Jurkat, Clone E6-1 (cell line): ENCODE results near the gene COG1.

DNA sequence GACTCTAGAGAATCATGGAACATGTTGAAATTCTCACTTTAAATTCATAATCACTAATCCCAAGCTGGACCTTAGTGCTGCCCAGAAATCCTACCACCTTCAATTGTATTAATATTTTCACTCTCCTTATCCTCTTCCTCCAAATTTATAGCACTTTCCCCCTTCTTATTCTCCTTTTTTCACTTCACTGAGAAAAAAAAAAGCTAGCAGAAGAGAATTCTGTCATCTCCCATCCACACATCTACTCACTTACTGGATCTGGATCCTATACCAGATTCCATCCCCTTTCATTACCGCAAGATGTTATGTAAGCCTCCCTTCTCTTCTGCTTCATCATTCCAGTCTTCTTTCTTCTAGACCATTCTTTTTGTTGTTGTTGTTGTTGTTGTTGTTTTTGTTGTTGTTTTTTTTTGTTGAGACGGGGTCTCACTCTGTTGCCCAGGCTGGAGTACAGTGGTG lies 131.2 kb downstream of the ABCA8 start:
- RRBS = no CpG with 5 or more reads among the region's 2 CpGs

DNA sequence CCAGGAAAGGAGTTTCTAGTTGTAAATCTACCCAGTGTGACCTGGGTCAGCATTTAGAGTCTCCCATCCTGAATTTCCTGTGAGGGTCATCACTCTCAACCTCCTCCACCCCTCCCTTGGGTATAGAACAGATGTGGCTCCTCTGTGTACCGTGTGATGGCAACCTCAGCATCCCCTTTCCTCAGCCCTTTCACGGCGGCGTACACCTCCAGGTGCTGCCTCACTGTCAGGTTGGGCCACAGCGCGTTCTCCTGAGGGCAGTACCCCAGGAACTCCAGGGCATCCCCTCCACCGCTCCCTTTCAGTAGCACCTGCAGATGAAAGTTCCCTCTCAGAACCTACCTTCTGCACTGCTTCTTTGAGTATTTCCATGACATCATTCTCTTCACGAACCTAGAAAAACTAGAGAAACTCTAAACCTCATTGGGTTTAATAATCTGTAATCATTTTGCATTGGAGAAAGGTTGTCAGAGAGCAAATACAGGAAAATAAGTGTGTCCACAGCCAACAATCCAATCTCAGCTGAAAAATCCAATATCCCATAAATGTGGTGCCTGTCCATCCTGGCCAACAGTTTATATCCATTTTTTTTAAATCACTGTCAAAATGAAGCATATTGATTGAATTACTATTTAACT lies 77.7 kb downstream of the ABCA8 start:
- RRBS = no CpG with 5 or more reads among the region's 8 CpGs

- RRBS = no CpG with 5 or more reads among the region's 6 CpGs
Observed at GRCh38 chr17:68944468-68944943, 10.7 kb downstream of the ABCA8 start.

DNA sequence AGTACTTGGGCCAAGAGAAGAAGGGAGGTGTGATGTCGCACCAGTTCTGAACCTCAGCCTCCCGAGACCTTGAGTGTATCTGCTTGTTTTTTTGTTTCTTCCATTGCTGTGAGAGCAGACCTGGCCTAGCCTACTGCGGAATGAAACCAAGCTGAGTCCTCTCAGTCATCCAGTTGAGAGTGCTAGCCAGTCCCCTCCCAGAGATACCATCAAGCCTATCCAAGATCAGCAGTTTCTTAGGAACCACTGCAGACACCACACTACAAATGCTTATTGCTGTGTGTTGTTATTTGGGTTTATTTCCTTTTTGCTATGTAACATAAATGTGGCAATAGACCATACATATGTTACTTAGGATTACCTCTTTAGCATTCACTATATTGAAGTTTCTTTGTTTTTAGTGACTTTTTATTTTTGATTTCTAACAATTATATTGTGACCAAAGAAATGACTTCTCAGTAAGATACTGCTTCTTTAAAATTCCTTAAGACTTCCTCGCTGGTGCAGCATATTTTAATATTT lies 4.2 kb downstream of the ABCA8 start:
- RRBS = no CpG with 5 or more reads among the region's 4 CpGs

DNA sequence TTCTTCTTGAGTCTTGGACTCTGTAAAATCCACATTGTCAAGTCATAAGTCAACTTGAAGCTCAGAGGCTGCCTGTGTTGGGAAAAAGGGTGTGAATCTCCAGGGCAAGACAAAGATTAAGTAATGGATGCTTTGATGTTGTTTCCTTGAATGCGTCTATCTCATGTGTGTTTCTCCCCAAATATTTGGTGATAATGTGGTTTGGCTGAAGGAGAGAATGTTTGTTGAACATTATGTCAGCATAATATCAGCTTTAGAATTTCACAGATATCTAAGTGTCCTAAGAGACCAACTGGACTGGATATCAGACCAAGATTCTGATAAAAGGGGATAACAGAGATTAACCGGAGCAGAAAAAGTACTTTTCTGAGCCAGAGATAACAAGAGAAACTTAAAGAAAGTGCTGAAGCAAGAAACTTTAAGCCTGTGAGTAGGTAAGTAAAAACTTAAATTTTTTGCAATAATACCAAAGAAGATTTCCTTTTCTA lies 24.0 kb upstream of the KCNJ16 start:
- RRBS = no CpG with 5 or more reads among the region's 2 CpGs

- RRBS = no CpG with 5 or more reads among the region's 22 CpGs
Observed at GRCh38 chr17:72467867-72468803, 347.3 kb downstream of the SOX9 start.

DNA sequence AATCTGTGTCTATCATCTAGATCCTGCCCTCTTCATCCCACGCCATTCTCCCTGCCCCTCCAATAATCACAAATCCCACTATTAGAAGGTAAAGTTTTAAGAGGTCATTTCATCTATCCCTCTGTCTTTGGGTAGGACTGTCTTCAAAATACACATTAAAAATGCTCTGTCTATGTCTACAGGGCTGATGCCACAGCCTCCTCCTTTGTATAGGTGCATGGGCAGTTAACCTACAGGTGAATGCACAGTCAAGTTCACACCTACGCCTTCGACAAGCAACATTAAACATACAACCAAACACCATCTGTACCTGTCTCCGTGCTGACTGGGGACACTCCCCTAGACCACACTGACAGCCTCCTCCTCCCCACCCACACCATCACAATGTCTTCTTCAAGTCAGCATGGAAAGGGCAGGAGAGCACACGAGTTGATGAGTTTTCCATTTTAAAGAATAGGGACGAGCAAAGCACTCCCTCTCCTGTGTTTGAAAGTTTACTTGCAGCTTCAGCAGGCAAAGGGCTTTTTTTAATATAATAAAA lies 367.7 kb downstream of the SOX9 start:
- RRBS = no CpG with 5 or more reads among the region's 6 CpGs

DNA sequence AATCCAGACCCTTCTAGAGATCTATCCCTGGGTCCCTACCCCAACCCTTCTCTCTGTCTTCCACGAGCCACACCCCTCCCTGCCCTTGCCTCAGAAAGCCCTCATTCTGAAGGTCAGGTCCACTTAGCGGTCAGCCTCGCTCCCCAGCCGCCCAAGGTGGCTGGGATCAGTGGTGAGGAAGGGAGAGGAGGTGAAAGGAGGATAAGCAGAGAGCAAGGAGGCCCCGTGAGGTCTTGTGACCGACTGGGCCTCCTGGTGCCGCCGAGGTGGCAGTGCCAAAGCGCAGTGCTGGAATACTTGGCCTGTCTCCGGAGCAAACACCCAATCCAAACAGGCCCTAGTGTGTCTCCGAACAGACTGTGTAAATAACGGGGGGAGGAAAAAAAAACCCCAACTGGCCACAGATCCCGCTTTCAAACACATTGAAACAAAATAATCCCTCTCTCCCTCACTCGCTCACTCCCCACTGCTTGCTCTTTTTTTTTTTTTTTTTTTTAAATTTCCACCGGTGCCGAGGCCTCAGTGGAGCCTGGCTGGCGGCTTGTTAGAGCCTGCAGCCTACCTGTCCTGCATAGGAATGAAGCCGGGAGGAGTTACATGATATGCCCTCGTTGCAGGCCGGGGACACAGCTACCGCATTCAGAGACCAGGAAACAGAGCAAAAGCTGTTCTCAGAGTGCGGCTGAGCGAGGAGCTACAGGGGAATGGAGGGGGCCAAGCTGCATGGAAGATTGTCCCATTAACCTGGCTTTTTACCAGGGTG lies 381.0 kb downstream of the SOX9 start:
- RRBS = 46% methylated on average over 4 of the region's 23 CpGs

DNA sequence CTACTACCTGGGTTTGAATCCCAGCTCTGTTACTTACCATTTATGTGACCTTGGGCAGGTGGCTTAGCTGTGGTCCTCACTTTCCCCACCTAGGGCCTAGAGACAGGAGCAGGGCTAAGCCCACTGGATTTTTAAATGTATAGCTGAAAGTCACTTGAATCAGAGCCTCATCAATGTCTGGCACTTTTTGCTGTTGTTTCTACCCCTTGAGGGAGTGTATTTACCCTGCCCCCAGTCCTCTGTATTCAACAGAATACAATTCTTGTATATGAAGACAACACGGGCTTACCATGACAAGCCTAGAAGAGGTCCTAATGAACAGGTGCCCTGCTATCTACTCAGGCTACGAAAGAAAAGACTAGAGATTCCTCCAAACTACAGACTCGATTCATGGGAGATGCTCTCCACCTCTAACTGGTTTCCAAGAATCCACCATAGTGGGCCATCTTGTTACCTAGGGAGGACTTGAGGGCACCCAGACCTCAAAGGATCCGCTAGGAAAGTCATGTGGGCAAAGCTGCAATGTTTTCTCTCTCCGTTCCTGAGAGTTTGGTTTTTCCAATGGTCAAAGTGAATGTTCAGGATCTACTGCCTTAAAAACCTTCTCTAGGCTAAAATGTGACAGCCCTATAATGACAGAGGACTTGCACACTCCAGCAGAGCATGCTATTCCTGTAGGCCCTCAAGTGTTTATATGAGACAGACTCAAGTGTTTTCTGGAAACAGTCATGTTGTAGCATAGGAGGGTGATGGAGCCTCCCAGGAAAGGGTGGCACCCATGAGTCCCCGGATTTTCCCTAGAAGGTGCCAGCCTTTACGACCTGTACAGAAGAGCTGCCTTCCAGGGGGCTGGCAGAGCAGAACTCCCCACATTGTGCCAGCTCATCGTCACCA lies 437.4 kb downstream of the SOX9 start:
- RRBS = no CpG with 5 or more reads among the region's 8 CpGs

- RRBS = 7% methylated on average over 1 of the region's 8 CpGs
Observed at GRCh38 chr17:72567273-72568012, 446.6 kb downstream of the SOX9 start.

DNA sequence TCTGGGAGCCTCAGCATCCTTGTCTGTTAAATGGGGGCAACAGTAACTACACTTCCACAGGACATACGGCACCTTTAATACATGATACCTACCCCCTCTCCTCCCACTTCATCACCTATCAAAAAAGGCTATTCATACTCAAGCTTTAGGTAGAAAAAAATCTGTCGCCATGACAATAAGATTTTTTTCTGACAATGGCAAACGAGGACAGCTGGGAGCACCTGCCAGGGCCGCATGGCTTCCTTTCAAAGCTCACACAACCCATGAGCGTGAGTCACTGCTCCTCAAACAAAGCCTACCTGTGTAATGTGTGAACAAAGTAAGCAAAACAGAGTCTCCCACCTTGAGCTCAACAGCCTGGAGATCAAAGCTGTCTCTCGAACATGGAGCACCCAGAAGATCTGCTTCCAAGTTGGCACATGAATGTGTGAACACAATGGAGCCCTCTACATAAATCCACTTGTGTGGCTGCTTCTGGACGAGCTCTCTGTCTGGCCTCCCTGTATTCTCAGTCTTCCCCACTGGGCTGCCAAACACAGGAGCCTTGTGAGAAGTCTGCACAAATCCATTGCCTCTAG lies 459.7 kb downstream of the SOX9 start:
- RRBS = no CpG with 5 or more reads among the region's 7 CpGs

DNA sequence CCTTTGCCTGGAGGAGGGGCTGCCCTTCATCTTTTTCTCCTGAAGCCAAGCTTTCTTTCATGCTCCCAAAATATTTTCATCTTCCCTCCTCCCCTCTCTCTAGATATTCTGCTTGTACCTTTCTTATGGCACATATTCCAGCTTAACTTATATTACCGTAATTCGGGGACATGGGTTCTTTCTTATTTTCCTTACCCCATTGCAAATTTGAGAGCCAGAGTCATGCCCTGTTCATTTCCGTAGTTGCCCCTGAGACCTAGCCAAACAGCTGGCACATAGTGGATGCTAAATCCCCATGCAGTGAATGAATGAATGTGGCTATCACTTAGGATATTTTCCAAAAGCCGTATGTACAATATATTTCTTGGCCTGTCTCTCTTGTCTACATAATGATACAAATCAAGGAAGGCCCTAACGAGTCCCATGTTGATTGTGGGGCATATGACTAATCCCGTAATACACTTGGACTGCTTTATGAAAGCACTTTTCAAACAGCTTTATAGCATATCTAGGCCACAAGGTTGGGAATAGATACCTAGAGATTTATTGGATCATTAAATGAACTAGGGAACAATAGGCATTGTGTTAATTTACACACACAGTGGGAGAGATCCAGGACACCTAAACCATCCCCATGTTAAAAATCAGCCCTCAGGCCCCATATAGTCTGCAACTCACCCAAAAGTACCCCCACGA lies 478.1 kb downstream of the SLC39A11 start:
- RRBS = no CpG with 5 or more reads among the region's 7 CpGs

DNA sequence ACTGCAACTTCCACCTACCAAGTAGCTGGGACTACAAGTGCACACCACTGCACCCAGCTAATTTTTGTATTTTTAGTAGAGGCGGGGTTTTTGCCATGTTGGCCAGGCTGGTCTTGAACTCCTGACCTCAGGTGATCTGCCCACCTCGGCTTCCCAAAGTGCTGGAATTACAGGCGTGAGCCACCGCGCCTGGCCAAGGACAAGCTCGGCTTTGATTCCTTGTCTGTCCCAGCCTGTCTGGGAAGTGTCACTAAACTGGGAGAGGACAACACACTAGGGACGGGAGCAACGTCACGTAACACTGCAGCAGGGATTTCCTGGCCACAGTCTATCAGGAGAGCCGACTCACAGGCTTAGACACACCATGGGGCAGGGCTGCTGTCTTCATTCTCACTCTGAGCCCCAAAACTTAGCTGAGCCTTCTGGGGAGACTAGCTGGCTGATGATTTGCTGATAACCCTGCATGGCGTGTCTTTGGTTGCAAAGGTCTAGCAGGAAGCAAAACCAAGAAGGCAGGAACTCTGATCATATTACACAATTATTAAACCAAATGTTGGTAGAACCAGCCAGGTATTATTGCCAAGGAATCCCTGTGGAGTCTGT lies 345.1 kb downstream of the SLC39A11 start:
- RRBS = no CpG with 5 or more reads among the region's 11 CpGs

- RRBS = 2% methylated on average over 20 of the region's 97 CpGs
Observed at GRCh38 chr17:73192452-73193163, at the start of gene COG1. TSS of gene COG1 (plus strand) at chr17:73193055.

DNA sequence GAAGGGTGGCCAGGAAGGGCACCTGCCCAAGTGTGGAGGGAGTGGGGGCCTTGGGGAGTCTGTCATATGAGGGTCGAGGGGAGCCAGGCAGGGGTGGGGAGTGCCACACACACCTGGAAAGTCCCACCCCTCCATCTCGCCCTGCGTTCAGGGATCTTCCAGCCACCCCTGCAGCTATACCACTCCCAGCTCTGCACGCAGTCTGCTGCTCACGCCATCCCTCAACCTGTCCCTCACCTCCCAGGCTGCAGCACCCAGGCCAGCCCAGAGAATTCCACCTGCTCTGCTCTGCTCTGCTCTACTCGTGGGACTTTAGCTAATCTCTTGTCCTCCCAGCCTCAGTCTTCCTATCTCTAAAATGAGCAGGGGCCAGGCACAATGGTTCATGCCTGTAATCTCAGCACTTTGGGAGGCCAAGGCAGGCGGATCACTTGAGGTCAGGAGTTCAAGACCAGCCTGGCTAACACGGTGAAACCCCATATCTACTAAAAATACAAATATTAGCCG lies 17.3 kb upstream of the CPSF4L start:
- RRBS = no CpG with 5 or more reads among the region's 9 CpGs

GRCh38 chr17:73300309-73300686 lies 11.5 kb downstream of the CDC42EP4 start:
- RRBS = no CpG with 5 or more reads among the region's 2 CpGs

- RRBS = no CpG with 5 or more reads among the region's 27 CpGs
Observed at GRCh38 chr17:73307976-73308867, 3.6 kb downstream of the CDC42EP4 start.

DNA sequence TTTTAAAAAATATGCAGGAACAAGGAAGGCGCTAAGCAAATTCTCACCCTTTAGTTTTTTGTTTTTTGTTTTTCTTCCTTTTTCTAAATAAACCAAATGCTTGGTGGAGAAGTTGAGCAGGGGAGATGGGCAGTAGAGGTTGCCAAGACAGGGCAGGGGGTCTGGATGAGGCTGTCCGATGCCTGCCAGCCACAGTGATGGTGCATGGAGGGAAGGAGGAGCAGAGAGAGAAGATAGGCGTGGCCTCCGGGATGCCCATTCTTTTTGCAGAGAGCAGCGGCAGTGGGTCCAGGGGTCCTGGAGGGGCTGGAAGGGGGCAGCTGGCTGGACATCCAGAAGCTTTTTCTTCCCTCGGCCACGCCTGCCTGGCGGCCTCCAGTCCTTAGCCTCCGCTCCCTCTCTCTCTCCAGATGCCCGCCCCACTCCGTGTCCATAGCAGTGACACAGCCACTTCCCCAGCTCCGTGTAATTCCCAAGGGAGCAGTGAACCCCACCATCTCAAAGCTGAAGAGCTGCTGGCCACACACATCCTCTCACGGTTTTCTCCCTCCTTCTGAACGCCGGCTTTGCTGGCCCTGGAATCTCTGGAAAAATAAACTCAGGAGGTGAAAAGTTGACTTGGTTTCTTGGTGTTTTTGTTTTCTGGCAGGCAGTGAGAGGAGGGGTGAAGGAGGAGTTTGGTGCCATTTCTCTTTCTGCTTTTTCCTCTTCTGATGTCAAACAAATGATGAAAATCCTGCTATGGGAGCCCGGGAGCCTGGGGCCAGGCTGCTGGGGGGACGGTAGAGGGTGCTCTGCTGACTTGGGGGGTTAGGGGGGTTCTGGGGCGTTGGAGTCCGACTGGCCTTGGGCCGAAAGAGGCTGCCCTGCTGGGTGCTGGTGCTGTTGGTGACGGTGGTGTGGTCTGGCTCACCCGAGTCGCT lies 26.3 kb upstream of the CDC42EP4 start:
- RRBS = no CpG with 5 or more reads among the region's 23 CpGs

- RRBS = no CpG with 5 or more reads among the region's 11 CpGs
Observed at GRCh38 chr17:73357210-73357745, 45.5 kb upstream of the CDC42EP4 start.

DNA sequence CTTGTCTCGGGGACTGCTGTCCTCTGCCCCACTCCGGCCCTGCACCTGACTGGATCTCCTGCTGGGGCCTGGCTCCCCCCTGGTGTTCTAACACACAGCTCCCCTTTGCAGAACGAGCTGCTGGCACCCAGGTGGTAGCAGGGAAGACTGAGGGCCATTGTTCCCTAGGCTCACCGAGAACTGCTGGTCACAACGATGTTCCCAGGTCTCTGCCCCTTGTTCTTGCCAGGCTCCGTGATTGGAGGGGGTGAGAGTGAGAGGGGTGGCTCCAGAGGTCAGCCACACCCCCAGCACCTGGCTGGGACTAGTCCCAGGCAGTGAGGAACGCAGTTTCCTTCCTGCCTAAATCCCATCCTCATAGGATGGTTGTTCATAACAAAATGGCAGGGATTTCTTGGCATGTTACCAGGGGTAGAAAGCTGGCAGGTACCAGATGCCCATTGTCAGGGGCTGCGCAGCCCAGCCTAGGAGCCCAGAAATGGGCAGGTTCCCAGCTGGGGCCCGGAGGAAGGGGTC lies 52.1 kb upstream of the CDC42EP4 start:
- RRBS = no CpG with 5 or more reads among the region's 9 CpGs